Colon Carcinoma Metastatic in the Lung (tissue), 2 donors: ENCODE measurements around a stretch of chr9.

DNA sequence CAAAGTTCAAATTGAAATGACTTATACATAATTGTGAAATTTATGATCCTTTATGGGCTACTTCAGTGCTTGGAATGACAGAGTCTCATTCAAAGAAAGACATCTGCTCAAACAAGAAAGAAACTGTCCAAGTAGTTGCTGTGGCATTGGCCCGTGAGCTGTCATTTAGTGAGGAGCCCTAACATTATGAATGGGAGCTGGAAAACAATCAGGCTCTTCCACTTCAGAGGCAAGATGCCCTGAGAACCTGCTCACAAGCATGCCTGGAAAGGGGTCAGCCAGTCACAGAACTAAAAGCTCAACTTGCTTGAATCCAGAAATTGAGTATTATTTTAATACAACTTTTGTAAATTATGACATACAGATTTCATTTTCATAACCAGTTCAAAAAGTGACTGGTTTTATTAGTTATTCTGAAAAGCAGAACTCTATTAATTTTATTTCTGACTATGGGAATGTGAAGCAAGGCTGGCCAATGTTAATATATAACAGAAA lies 63.3 kb downstream of the AUH start:
- PRO-cap, 2 experiments, result no peak in any of the 2 experiments

GRCh38 chr9:91302657-91303334 lies 58.9 kb downstream of the AUH start:
- PRO-cap, 2 experiments, result no peak in any of the 2 experiments

DNA sequence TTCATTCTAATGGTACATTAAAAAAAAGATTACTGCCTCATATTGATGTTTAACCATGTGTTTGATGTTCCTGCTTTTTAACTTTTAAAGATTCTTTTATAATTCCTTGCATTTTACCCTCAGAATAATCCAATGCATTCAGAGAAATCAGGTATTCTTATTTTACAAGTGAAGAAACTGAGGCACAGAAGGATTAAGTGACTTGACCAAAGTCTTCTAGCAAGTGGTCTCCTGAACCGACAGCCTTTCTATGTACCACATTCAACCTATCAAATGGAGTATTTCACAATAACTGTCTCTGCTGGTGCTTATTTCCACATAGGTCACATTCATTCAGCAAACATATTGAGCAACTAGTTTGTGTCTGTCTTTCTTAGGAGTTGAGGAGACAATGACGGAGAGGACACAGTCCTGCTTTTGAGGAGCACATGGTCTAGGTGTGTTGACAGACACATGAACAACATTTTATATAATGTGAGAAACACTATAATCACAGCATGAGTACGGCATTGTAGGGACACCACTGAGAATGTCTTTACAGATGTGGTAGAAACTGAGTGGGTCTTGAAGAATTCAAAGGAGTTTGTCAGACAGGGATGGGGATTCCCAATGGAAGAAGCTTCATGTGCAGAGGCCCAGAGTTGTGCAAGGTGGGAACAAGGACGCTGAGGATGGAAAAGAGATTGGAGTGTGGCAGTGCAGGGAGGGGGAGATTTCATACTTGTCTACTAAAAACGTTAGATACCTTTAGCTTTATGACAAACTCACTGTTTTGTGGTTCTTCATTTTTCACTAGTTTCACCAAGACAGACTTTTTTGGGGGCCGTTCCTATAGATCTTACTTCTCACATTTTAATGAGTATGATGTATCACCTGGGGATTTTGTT lies 28.5 kb downstream of the NFIL3 start:
- PRO-cap, 2 experiments, result no peak in any of the 2 experiments

DNA sequence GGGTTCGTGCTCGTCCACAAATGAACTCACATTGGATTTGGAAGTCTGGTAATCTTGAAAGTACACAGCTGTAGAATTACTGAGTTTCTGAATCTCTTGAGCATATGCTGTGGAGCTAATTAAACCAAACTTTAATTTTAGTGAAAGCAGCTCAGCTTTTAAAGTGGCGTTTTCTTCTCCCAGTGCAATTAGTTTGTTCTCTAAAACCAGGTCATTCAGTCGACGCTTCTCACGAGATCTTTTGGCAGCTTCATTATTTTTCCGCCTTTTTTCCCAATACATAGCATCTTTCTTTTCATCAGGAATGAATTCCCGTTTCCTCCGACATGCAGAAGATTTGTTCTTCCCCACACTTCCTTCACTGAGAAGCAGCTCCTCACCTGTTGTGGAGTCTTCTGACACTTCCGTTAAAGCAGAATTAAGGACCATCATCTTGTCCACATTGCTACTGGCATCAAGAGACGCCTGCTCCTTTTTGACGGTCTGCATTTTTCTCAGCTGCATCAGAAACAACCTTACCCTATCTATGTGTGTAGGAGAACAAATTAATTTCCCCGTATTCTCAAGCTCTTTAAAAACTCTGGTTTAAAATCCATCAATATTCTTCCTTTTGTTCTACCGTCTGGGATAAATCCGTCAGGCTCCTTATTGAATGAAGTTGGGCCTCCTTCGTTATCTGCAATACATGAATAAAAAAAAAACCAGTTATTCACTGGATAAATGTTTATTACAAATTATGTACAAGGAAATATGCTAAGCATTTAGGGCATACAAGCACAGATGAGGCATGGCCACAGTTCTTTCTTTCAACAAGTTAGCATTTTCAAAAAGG lies 13.2 kb downstream of the NFIL3 start:
- PRO-cap, 2 experiments, result no peak in any of the 2 experiments

DNA sequence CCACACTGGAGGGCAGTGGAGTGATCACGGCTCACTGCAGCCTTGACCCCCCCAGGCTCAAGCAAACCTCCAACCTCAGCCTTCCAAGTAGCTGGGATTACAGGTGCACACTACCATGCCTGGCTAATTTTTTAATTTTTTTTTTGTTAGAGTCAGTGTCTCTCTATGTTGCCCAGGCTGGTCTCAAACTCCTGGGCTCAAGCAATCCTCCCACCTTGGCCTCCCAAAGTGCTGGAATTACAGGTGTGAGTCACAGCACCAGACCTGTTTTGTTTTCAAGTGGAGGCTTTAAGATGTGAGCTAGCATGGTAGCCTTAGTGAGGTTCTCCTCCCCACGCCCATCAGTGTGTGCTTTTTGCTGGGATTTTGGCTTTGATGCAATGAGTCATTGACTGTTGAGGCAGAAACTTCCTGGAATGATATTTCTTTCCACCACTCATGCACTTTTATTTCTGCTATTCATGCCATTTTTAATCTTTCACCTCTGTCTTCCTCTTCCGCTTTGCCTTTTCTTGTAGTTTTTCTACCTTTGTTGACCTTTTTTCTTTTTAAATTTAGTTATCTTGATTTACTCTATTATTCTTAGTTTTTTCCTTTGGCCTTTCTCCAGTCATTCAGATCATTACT lies 4.2 kb upstream of the NFIL3 start:
- PRO-cap, 2 experiments, result no peak in any of the 2 experiments

- PRO-cap, 2 experiments, result no peak in any of the 2 experiments
Measured at GRCh38 chr9:91852892-91853350, 97.1 kb downstream of the ROR2 start.

DNA sequence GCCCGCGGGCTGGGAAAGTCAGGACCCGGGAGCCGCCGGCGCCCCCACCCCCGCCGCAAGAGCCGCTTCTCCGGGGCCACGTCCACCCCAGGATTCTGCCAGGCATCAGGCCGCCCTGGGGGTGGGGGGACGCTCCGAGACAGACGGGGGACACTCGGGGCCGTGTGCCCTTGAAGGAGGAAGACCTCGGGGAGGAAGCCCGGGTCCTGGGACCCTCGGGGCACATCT lies 820 bp downstream of the ROR2 start:
- PRO-cap, 2 experiments, result no peak in any of the 2 experiments

DNA sequence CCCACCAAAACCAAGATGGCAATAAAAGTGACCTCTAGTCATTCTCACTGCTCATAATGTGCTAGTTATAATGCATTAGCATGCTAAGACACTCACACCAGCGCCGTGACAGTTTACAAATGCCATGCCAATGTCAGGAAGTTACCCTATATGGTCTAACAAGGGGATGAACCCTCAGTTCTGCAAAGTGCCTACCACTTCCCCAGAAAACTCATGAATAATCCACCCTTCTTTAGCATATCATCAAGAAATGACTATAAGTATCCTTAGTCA lies 4.6 kb upstream of the BICD2 start:
- PRO-cap, 2 experiments, result no peak in any of the 2 experiments

DNA sequence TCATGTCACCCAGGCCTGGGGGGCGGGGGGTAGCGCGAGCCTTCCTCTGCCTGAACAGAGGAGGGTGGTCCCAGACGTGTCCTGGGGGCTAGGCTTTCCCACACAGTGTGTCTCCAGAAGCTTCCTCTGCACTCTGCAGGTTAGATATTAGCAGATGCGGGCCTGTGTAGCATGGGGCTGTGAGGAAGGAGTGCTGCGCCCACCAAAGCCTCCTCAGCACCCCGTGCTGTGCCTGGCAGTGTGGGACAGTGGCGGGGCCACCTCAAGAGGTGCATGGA lies 17.4 kb downstream of the FGD3 start:
- PRO-cap, 2 experiments, result no peak in any of the 2 experiments

DNA sequence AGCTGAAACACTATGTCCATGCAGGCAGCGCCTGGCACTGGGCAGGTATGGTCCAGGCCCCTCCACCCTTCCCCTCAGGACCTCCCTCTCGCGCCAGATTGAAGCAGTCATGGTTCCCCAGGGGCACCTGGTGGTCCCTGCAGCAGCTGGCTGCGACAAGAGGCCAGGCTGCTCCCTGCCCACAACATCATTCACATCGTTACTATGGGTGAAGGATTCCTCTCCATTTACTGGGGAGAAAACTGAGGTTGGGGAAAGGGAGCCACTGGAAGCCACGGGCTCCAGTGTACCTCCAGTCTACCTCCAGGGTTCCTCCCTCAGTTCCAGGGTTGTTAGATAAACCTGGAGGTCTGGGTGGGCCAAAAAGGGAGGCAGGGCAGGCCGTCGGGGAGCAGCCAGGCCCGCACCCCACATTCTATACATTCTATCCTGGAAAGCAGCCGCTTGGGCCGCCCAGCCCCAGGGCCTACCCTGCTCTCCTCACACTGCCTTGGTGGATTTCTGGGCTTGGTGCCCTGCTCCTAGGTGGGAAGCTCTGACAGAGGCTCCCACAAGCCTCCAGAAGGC lies 18.2 kb upstream of the SUSD3 start:
- PRO-cap, 2 experiments, result no peak in any of the 2 experiments

GRCh38 chr9:93040944-93041507 lies 17.5 kb upstream of the SUSD3 start:
- PRO-cap, 2 experiments, result no peak in any of the 2 experiments

- PRO-cap, 2 experiments, result no peak in any of the 2 experiments
Measured at GRCh38 chr9:93086561-93087088, 9.4 kb upstream of the CARD19 start.

DNA sequence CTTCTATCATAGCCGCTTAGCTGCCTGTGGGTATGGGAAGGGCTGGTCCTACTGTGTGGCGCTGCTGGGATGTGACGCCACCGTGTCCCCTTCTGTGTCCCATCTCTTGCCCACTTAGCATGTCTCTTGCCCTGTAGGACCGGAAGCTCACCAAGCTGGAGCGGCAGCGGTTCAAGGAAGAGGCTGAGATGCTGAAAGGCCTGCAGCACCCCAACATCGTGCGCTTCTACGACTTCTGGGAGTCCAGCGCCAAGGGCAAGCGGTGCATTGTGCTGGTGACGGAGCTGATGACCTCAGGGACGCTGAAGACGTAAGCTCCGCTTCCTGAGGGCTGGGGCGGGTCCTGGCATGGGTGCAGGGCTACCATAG lies 45.6 kb downstream of the WNK2 start:
- PRO-cap, 2 experiments, result no peak in any of the 2 experiments

- PRO-cap, 2 experiments, result no peak in any of the 2 experiments
Measured at GRCh38 chr9:93267503-93268290, 83.8 kb downstream of the WNK2 start.

DNA sequence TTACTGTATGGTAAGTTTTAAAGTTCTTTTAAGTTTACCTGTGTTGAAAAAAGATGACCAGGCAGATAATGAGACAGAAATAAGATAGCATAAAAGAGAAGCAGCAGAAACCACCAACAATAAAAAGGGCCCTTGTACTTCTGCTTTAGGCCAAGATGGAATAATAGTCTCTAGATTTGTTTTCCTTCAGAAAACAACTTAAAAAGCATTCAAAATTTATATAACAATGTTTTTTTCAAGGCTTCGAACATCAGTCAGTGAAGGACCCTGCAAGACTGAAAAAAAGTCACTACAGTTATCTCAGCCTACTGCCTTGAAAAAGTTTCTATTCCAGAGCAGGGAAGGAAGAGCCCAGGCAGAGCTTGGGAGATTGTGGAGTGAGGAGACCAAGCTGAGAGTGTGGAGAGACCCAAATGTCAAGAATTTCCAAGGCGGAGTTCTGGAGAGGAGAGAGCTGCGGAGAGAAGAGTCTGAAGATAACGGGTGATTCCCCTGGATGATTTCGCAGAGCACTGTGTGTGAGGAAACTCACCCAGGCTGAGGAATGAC lies 94.0 kb downstream of the WNK2 start:
- PRO-cap, 2 experiments, result no peak in any of the 2 experiments

GRCh38 chr9:93281911-93282494 lies 98.1 kb downstream of the WNK2 start:
- PRO-cap, 2 experiments, result no peak in any of the 2 experiments

DNA sequence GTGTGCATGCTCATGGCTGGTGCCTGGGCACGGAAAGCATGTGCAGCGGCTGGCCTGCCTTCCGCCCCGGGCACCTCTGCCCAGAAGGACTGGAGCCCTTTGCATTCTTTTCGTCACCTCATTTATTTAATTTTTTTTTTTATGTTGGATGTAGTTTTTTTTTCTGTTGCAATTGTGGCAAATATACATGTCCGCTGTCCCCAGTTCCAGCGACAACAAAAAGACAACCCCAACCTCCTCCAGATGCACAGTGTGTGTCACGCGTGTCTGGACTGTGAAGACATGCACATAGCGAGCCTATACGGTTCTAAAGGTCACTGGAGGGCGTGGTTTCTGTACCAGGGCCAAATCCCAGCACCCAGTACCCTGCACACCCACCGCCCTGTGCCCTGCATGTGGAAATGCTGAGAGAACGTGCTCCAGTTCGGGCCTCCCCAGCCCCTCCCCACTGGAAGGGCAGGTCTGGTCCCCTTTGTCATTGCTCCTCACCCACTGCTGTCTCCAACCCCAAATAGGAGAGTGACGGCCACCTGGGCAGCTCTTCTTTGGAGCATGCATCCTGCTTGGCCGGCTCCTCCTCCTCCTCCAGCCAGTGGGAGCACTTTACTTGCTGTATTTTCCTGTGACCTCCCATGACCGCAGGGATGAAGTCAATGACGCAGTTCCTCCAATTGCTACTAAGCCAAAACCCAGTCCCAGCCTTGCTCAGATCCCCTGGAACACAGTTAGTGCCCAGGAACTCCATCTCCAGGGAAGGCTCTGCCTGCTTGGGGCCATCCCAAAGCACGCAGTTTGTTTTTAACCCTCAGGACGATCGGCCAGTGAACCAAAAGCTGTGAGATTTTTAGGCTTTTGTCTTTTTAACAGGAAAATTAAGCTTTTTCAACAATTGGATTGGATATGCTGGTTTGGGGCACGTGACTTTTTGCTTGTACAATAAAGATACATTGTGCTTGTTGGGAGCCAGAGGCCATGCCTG lies 116.7 kb downstream of the WNK2 start:
- PRO-cap, 2 experiments, result no peak in any of the 2 experiments

GRCh38 chr9:93445732-93446305 lies 5.7 kb upstream of the FAM120A start:
- PRO-cap, 2 experiments, result no peak in any of the 2 experiments

GRCh38 chr9:93446704-93447152 lies 4.8 kb upstream of the FAM120A start:
- PRO-cap, 2 experiments, result no peak in any of the 2 experiments

- PRO-cap, 2 experiments, result no peak in any of the 2 experiments
Measured at GRCh38 chr9:93469012-93469748, 15.8 kb upstream of the FAM120AOS start.